Tibial nerve (tissue), 3 donors: ENCODE measurements around a stretch of chr1.

DNA sequence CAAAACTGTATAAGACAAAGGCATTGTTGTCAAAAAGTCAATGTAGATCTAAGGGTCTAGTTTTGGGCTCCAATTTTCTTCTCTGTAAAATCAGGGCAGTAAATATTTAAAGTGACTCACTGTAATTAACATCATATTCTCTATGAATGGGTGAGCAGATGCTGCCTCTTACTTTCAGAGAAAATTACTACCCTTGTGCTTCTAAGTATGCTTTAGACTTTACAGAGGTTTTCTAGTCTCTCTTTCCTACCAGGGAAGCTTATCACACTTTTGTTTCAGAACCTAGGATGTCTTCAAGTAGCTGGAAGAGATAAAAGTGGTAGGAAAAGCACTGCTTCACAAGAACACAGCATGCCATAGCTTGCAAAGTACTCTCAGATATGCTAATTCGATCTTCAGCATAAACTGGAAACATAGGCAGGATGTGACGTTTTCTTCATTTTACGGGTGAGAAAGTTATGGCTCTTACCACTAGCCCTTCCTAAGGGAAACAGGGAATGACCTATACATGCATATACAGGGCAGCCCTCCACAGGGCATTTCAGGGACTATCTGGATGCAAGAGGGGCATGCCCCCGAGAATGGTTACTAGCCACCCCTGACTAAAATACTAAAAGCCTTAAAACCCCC lies 2.7 kb downstream of the C1orf116 start:
- PRO-cap: no peak
- RAMPAGE, long total RNA, 3 experiments: no peak in any of the 3 experiments

GRCh38 chr1:207034970-207035352 lies 2.4 kb upstream of the C1orf116 start:
- PRO-cap: no peak
- RAMPAGE, long total RNA, 3 experiments: no peak in any of the 3 experiments

GRCh38 chr1:207055455-207056128 lies 2.5 kb downstream of the PFKFB2 start:
- PRO-cap: no peak
- RAMPAGE, long total RNA, 3 experiments: no peak in any of the 3 experiments

DNA sequence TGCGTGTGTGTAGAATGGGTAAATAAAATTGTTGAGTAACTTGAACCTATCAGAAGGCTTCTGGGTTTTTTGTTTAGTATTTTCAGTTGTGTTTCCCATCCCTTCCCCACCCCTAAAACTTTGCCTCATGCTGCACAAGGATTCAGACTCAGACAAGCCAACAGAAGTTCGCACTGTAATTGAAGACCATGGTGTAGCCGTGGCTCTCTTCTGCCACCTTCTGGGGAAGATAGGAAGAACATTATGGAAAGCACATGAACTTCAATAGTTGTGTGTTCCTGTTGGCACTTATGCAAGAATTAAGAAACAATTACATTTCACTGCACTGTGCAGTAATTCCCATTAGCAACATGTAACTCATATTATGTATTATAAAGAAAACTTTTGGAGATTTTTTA lies 10.9 kb upstream of the C4BPB start:
- PRO-cap: no peak
- RAMPAGE, long total RNA, 3 experiments: no peak in any of the 3 experiments

DNA sequence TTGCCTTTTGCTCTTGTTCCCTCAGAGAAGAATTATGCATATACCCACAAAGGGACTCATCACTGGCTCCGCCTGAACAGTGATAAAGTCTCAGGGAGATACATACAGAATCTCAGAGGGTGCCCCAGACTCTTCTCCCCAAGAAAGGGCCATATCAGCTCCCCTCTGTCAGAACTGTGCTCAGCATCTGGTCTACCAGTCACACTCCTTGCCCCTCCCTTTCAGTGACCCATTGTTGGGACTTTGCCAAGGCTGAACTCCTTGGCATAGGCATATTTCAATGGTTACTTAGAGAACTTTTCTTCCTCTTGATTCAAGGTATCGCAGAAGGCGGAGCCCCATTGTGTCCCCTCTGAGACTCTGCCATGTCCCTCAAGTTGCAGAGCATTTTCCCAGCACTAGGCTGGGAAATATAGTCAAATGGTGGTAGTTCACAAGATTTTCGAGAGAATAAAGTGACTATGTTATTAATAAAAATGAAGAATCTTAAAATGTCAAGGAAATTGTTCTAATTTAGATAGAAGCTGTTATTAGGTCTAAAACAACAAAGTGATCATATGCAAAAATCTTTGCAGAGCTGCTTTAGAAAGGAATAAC lies 102.4 kb upstream of the CD55 start:
- PRO-cap: no peak
- RAMPAGE, long total RNA, 3 experiments: no peak in any of the 3 experiments

- PRO-cap: no peak
- RAMPAGE, long total RNA, 3 experiments: no peak in any of the 3 experiments
Measured at GRCh38 chr1:207241094-207242061, 80.1 kb upstream of the CD55 start.

- PRO-cap: no peak
- RAMPAGE, long total RNA, 3 experiments: no peak in any of the 3 experiments
Measured at GRCh38 chr1:207345879-207346649, 24.6 kb downstream of the CD55 start.

- PRO-cap: no peak
- RAMPAGE, long total RNA, 3 experiments: no peak in any of the 3 experiments
Measured at GRCh38 chr1:207414574-207415212, 39.4 kb upstream of the CR2 start.

DNA sequence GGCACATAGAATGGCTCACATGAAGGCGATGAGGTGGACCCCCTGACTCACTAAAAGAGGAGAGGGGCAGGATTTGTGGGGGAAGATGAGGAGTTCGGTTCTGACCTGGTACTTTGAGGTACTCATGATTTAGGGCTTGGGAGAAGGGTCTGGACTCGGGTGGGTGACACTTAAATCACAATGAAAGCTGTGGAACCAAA lies 12.4 kb upstream of the CR1 start:
- PRO-cap: no peak
- RAMPAGE, long total RNA, 3 experiments: no peak in any of the 3 experiments

GRCh38 chr1:207737791-207738502 lies 13.9 kb upstream of the CD46 start:
- PRO-cap: no peak
- RAMPAGE, long total RNA, 3 experiments: no peak in any of the 3 experiments

- PRO-cap: no peak
- RAMPAGE, long total RNA, 3 experiments: no peak in any of the 3 experiments
Measured at GRCh38 chr1:207810795-207811458, 59.1 kb downstream of the CD46 start.

DNA sequence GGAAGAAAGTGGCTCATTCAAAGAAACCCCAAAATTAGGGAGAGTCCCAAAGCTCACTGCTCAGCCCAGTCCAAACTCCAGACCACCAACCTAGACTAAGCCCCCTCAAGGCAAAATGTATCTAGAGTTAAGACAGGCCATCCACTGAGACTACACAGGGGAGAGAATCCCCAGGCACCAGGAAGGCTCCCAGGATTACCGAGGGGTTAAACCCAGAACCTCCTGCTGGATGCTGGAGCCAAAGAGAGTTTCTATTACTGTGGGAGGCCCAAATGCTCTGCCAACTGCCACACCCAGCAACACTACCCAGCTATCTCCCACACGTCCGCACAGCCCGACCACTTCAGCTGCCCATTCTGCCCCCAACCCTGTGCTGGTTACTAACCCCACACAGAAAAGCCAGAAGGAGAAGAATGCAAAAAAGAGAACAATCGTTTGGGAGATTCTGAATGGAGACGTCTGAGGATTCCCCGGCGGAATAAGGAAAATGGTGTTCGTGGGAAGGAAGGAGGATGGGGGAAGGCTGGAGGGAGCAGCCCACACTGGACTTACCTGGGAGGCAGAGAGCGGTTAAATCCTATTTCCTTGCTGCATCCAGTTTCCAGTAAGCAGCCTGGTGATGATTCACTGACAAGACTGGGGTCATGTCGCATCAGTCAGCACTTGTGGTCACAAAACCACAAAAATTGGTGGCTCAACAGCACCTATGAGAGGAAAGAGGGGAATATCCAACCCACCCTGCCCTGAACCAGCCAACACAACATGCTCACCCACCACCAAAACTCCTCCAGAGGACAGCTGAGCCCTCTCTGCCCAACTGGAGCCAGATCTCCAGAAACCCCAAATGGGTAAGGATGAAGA lies 63.8 kb downstream of the CD46 start:
- PRO-cap: no peak
- RAMPAGE, long total RNA, 3 experiments: no peak in any of the 3 experiments

GRCh38 chr1:207830591-207831158 lies 78.8 kb downstream of the CD46 start:
- PRO-cap: no peak
- RAMPAGE, long total RNA, 3 experiments: no peak in any of the 3 experiments

GRCh38 chr1:207919738-207920330 lies 8.9 kb upstream of the CD34 start:
- PRO-cap: no peak
- RAMPAGE, long total RNA, 3 experiments: no peak in any of the 3 experiments

DNA sequence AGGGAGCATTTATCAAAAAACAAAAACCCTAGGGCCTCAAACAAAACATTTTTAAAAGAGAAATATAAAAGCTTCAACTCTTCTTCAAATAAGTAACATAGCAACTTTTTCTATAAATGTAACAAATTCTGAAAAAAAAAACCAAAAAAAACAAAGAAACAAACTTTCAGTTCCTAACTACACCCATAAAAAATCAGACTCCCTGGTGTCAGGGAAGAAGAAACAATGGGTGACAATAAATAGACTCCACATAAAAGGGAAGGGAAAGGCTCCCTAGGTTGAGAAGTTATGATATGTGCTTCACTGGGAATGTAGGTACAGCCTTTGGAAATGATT lies 50.7 kb upstream of the CD34 start:
- PRO-cap: no peak
- RAMPAGE, long total RNA, 3 experiments: no peak in any of the 3 experiments

- PRO-cap: no peak
- RAMPAGE, long total RNA, 3 experiments: no peak in any of the 3 experiments
Measured at GRCh38 chr1:208026985-208027521, 116.1 kb upstream of the CD34 start.

GRCh38 chr1:208158201-208158730 lies 85.9 kb downstream of the PLXNA2 start:
- PRO-cap: no peak
- RAMPAGE, long total RNA, 3 experiments: no peak in any of the 3 experiments

GRCh38 chr1:208206315-208206960 lies 37.7 kb downstream of the PLXNA2 start:
- PRO-cap: no peak
- RAMPAGE, long total RNA, 3 experiments: no peak in any of the 3 experiments

DNA sequence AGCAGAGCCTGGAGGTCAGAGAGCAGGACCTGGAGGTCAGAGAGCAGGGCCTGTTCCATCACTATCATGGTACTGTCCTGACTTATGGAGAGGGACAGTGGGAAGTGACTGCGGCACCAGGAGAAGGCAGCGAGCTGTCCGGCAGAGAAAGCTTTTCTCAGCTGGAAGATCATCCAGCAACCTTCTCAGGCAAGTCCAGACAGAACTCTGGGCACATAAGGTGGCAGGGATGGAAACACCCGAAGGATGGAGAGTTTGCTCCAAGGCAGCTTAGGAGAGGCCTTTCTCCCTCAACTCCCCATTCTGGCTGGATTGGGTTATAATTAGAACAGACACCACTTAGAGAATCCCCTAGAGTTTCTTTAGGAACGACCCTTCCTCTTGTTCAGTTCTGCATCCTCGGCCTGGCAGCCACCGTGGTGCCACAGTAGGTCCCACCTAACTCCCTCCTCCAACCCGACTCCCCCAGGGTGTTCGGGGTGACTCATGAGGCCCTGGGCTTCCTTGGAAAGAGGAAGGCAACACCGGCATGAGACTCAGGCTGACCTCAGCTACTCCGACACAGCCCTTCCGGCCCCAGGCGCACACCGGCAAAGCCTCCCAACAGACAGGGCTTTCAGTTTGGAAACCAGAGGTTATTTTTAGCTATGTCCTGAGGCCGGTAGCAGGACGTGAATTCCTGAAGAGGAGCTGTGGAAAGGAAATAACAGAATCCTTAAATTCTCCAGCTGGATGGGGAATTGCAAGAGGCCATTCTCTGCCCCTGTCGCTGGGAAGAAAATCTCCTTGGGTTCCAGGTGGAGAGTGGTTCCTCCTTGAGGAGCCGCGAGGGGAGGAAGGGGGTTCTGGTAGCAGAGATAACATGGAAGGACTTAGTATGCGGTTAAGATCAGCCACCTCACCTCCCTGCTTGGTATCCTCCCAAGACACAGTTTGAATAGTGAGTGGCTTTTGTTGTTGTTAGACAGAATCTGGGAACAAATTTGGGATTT lies 24.6 kb downstream of the PLXNA2 start:
- PRO-cap: no peak
- RAMPAGE, long total RNA, 3 experiments: no peak in any of the 3 experiments

- PRO-cap: no peak
- RAMPAGE, long total RNA, 3 experiments: no peak in any of the 3 experiments
Measured at GRCh38 chr1:208476322-208476797, 232.2 kb upstream of the PLXNA2 start.